Hair follicular keratinocyte (primary cell): ENCODE measurements around a stretch of chr3.

- RAMPAGE, long total RNA: no peak
Measured at GRCh38 chr3:50331883-50332377, 3.9 kb upstream of the TUSC2 start.

GRCh38 chr3:50530233-50530989 is 27.0 kb upstream of the CACNA2D2 start:
- RAMPAGE, long total RNA: no peak

GRCh38 chr3:50581469-50581953 is 12.2 kb downstream of the HEMK1 start:
- RAMPAGE, long total RNA: no peak

- RAMPAGE, long total RNA: no peak
Measured at GRCh38 chr3:50604933-50605885, 6.4 kb downstream of the CISH start.

GRCh38 chr3:50623817-50624521 is 7.0 kb downstream of the MAPKAPK3 start:
- RAMPAGE, long total RNA: no peak

GRCh38 chr3:50636840-50637176 is 19.9 kb downstream of the MAPKAPK3 start:
- RAMPAGE, long total RNA: no peak

- RAMPAGE, long total RNA: no peak
Measured at GRCh38 chr3:50806788-50807515, 132.2 kb downstream of the DOCK3 start.

GRCh38 chr3:50978932-50979247 is 304.2 kb downstream of the DOCK3 start:
- RAMPAGE, long total RNA: no peak

- RAMPAGE, long total RNA: no peak
Measured at GRCh38 chr3:51498862-51499768, 700 bp downstream of the DCAF1 start.

GRCh38 chr3:51684866-51685736 is 14.0 kb downstream of the TEX264 start:
- RAMPAGE, long total RNA: no peak

GRCh38 chr3:51686096-51687270 is 15.4 kb downstream of the TEX264 start:
- RAMPAGE, long total RNA: no peak

- RAMPAGE, long total RNA: no peak
Measured at GRCh38 chr3:51703189-51704247, 3.4 kb upstream of the GRM2 start.

- RAMPAGE, long total RNA: no peak
Measured at GRCh38 chr3:51754424-51754818, 24.6 kb downstream of the IQCF6 start.

DNA sequence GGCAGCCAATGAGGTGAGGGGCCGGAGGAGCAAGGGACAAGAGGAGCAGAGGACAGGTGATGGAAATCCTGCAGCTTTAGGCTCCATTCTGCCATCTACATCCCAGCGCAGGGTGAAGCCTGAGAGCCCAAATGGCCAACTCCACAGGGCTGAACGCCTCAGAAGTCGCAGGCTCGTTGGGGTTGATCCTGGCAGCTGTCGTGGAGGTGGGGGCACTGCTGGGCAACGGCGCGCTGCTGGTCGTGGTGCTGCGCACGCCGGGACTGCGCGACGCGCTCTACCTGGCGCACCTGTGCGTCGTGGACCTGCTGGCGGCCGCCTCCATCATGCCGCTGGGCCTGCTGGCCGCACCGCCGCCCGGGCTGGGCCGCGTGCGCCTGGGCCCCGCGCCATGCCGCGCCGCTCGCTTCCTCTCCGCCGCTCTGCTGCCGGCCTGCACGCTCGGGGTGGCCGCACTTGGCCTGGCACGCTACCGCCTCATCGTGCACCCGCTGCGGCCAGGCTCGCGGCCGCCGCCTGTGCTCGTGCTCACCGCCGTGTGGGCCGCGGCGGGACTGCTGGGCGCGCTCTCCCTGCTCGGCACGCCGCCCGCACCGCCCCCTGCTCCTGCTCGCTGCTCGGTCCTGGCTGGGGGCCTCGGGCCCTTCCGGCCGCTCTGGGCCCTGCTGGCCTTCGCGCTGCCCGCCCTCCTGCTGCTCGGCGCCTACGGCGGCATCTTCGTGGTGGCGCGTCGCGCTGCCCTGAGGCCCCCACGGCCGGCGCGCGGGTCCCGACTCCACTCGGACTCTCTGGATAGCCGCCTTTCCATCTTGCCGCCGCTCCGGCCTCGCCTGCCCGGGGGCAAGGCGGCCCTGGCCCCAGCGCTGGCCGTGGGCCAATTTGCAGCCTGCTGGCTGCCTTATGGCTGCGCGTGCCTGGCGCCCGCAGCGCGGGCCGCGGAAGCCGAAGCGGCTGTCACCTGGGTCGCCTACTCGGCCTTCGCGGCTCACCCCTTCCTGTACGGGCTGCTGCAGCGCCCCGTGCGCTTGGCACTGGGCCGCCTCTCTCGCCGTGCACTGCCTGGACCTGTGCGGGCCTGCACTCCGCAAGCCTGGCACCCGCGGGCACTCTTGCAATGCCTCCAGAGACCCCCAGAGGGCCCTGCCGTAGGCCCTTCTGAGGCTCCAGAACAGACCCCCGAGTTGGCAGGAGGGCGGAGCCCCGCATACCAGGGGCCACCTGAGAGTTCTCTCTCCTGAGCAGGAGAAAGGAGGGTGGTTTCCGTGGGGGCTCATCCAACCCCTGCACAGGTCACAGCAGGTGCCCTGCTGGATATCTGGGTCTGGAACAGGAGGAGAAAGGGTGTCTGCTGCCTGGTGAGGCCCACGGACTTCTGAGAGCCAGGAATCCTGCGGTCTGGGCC is 842 bp downstream of the GPR62 start:
- RAMPAGE, long total RNA: no peak

GRCh38 chr3:52039785-52040333 is 16.5 kb downstream of the DUSP7 start:
- RAMPAGE, long total RNA: no peak

- RAMPAGE, long total RNA: no peak
Measured at GRCh38 chr3:52045987-52047114, 10.0 kb downstream of the DUSP7 start.

GRCh38 chr3:52053519-52053814 is 2.9 kb downstream of the DUSP7 start:
- RAMPAGE, long total RNA: no peak

- RAMPAGE, long total RNA: no peak
Measured at GRCh38 chr3:52089969-52090748, 33.8 kb upstream of the DUSP7 start.

GRCh38 chr3:52177414-52178094 is 20.4 kb upstream of the ALAS1 start:
- RAMPAGE, long total RNA: no peak

DNA sequence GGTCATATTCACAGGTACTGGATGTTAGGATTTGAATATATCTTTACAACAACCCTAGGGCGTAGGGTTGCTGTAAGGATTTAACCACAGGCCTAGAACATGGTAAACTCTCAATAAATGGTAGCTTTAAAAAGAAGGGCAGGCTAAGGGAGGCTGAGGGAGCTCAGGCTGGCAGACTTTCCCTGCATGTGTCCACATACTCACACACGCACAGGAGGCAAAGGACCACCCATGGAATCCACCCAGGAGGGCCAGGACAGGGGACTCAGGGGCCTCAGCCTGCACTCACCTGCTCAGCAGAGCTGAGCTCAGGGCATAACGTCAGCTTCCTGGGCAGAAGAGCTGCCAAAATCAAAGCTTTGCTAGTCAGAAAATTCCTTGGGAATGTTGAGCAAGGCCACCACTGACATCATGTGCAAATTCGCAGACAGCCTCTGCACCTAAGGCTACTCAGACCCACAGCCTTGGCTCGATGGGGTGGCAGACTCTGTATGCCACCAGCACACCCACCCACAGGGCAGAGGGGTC is 16.5 kb upstream of the ALAS1 start:
- RAMPAGE, long total RNA: no peak